Iris pigment epithelial cell (primary cell): ENCODE measurements around the gene GNAZ.

DNA sequence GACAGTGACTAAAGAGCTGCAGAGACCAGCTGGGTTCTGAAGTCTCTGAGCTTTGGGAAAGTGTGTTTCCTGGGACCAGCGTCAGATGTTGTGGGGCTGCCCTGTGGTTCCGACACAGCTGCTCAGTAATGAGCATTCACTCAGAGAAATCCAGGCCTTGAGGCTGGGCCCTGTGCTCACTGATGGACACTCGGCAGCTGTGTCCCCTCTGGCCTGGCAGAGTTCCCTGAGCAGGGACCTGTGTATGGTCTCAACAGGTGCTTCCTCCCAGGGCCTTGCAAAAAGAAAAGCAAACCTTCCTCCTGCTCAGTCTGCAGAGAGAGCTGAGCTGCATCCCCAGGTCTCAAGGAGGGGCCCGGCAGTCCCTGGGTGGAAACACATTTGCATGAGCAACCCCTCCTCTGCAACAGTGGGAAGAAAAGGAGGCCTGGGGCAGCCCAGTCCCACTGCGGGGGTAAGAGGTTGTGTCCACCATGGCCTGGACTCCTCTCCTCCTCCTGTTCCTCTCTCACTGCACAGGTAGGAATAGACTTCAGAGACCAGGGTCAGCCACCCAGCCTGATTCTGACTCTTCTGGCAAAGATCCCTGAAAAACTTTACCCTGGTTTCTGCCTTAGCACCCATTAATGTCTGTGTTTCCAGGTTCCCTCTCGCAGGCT is 131.1 kb downstream of the VPREB1 start:
- RRBS = no CpG with 5 or more reads among the region's 6 CpGs

DNA sequence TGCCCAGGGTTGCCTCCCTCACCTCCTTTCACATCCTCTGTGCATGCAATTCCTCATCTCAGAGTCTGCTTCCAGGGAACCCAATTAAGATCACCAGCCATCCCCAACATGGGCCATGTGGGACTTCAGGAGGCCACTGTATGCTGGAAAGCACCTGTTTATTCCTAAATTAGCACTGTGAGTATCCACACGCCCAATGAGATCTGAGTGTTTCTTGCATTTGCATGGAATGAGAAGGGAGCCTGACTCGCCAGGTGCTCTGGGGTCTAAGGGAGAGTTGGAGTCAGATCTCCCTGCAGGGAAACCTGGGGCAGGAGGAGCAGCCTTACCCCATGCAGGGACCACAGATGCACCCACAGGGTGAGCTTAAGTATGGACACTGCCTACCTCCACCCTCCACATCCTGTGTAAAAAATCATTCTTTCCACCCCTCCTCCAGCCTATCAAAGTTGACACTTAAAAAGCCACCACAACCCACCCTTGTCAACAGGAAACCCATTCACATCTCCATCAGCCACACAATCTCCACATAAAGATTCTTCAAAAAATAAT is 67.1 kb upstream of the IGLL5 start:
- RRBS = no CpG with 5 or more reads among the region's 2 CpGs

DNA sequence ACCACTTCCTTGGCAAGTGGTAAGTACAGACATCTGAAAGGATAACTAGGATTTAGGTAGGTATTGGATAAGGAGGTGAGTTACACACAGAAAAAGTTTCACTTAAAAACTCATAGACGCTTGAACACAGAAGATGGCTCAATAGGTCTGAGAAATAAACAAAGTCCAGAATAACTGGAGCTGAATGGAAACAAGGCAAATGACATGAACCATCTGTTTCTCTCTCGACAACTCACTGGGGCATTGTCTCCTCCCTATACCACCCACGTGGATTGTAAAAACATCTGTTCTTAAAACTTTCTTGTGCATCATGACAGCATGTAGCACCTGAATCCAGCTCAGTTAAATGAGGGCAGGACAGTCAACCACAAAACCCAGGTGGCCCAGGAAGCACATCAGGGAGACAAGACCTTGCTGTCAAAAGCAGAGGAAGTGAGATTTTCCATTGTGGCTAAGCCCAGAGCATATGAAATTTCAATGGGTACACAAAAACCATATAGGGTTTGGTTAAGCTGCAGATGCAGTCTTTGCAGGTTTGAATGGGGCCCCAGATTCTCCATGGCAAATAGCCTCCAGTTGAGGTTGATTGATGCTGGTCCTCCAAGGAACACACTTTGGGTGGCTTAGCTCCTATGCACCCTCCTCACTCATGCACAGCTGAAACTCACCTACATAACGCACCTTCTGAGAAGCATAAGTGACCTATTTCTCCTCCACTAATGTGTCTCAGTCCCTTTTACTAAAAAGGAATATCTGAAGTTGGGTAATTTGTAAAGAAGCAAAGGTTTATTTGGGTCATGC is 21.9 kb upstream of the IGLL5 start:
- RRBS = no CpG with 5 or more reads among the region's 4 CpGs

GRCh38 chr22:22899237-22899879 is 11.7 kb downstream of the IGLL5 start:
- RRBS = no CpG with 5 or more reads among the region's 7 CpGs

DNA sequence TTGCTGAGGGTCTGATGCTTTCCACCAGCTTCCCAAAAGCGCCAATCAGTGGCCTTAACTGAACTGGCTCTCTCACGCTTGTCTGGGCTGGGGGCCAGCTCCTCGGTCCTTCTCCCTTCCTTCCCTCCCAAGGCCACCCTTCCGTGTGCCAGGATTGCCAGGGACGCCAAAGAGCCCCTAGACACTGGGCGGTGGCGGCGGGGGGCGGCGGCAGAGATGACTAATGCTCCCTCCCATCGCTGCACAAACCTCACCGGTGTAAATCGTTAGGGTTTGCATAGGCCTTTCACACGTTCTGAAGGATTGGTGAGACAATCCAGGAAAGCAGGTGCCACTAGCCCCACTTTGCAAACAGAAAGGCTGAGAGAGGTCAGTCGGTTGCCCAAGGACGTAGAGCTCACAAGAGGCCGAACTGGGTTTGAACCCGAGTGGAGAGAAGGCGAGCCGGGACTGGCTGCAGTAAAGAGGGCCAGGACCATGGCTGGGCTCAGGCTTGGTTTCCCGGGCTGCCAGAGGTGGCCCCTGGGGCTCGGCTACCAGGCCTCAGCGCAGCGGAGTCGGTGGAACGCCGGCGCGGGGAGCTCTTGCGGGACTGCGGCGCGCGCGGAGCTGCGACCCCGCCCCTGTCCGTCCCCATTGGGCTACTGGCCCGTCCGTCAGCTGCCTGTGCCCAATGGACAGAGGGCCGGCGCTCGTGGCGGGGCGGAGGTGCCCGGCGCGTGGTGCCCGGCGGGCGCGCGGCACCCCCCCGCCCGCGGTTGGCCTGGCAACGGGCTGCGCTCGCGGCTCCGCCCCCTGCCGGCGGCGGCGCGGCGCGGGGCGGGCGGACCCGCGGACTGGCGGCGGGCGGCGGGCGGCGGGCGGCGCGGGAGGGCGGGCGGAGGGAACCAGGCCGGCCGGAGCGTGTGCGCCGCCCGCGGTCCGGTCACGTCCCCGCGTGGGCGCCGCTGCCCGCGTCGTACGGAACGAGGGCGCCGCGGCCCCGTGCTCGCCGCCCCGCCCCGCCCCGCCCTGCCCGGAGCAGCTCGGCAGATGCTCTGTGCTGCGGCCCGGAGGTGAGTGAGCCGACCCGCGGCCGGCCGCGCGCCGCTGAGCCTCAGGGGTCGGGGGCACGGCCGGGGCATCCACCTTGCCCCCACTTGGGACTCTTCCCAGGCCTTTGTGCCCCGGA is at the start of gene GNAZ:
Gene GNAZ (plus strand): TSS at position 1,004 of the 1,171 bp plus-strand sequence.
- RRBS = 1% methylated on average over 39 of the region's 126 CpGs

GRCh38 chr22:23070687-23071252 is 451 bp downstream of the GNAZ start:
- RRBS = 4% methylated on average over 8 of the region's 47 CpGs

- RRBS = no CpG with 5 or more reads among the region's 22 CpGs
Observed at GRCh38 chr22:23124381-23125139, 17.2 kb downstream of the RSPH14 start.

DNA sequence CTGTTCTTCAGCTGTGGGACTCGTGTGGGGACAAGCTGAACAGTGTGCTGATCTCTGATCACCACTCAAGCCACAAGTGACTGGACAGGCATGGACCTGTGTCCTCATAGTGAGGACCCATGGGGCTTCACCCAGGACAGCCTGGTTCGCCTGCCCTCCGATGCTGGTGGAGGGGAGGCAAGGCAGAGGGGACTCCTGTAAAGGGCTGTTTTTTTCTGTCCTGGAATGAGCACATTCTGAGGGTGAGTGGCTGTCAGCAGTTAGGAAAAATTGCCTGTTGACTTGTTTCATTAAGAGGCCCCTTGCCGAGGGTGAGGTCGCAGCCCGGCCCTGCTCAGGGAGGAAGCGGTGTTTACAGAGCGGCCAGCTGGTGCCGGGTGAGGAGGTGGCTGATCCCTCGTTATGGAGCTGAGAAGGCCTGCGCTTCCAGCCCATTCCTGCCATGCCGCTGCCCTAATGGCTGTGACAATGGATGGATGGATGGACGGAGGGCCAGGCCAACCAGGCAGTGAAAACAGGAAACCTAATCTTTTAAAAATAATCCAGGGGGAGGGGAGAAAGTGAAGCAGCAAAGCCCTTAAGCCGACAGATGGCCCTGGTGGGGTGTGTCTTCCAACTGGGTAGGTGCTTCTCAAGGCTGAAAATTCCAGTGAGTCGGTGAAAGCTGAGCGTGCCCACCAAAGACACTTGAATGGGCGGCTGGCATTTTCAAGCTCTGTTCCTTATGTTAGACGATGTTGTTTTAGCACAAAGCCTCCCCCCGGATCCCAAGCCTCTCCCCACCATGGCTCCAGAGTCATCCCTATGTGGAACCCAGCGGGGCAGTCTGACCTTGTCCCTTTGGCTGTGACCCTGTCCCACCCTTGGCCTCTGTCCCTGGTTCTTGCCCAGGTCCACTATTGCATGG is 38.5 kb downstream of the BCR start:
- RRBS = 4% methylated on average over 4 of the region's 20 CpGs

- RRBS = no CpG with 5 or more reads among the region's 10 CpGs
Observed at GRCh38 chr22:23242729-23243506, 62.6 kb downstream of the BCR start.

DNA sequence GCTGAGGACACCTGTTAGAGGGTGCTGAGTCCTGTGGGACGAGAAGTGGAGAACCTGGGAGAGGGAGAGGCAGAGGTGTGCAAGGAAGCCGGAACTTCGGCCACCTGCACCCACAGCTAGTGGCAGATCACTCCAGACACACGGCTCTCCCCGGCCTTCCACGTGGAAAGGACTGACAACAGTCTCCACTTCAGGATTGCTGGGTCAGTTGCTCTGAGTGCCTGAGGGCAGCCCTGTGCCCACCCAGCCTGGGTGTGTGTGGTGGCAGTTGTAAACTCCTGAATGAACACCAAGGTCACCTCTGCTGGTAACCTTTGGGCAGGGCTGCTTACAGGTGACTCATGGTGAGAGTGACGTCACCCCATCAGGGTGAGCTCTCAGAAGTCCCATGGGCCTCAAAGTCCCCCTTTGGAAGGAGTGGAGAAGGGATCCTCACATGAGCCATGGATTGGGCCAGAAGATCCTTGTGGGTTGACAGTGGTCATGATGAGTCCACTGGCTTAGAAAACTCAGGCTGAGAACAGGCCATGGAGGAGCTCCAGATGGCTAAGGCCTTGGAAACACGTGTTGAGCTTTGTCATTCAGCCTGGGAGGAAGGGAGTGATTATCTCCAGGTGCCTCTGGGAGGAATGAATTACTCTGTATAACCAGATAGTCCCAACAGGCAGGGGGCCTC is 71.2 kb downstream of the BCR start:
- RRBS = 91% methylated on average over 4 of the region's 8 CpGs

DNA sequence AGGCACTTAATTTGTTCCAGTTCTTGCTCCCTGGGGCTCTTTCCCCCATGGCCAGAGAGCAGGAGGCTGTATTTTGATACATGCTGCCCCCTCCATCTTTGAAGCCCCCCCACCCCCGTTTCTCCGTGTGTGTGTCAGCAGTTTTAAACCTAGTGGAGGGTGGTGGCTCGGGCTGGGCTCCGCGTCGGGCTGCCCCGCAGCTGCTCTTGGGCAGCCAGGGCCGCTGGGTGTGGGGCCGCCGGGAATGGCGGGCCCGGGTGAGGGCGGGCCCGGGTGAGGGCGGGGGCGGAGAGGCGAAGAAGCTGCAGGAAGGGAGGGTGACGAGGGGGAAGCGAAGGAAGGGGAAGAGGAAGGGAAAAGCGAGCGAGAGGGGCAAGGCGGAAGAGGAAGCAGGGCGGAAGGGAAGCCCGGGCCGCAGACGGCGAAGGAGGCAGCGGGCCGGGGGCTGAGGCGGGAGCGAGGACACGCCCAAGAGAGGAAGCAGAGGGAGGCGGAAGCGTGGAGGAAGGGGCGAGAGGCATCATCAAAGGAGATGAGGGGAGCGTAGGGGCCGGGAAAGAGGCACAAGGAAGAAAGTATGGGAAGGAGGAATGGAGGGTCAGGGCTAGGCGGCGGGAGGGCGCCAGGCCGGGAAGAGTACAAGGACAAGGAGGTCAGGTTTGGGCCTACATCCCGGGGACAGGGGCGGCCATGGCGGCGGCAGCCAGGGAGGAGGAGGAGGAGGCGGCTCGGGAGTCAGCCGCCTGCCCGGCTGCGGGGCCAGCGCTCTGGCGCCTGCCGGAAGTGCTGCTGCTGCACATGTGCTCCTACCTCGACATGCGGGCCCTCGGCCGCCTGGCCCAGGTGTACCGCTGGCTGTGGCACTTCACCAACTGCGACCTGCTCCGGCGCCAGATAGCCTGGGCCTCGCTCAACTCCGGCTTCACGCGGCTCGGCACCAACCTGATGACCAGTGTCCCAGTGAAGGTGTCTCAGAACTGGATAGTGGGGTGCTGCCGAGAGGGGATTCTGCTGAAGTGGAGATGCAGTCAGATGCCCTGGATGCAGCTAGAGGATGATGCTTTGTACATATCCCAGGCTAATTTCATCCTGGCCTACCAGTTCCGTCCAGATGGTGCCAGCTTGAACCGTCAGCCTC is 82.5 kb downstream of the BCR start:
- RRBS = 70% methylated on average over 4 of the region's 69 CpGs

DNA sequence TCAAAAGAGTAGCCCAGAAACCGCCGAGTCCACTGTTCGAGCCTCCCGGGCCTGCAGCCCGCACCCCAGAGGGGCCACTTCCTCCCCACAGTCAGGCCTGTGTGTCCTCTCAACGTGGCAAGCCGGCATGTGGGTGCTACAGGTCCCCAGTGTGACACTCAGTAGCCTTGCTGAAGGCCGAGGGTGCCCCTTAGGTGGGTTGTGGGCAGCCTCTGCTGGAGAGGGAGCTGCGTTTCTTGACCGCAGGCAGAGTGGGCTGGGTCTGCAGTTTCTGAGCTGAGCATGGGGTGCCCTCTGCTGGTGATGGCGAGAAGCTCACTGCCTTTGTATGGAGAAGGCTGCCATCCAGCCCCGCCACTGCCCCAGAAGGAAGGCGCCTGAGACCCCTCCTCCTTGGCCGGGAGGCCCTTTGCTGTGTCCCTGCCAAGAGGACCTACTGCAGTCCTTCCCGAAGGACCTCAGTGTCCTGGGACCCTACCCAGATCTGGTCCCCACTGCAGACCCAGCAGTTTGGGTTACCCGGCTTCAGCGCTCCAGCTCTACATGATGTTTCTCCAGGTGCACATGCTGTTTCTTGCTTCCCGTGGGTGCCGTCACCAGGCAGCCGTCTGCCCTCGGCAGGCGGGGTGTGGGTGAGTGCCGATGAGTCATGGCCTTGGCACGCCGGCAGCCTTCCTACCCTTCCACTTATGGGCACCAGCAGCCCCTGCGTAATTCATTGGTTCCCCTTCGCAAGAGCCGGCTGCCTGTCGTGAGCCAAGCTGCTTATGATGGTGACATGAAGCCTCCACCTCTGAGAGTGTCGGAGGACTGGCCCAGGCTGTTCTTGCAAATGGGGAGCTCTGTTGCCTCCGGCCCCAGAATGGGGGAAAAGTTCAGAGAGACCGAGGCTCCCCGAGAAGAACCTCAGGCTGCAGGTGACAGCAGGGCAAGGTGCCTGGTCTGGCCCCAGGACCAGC is 101.7 kb downstream of the BCR start:
- RRBS = 55% methylated on average over 9 of the region's 33 CpGs

- RRBS = no CpG with 5 or more reads among the region's 10 CpGs
Observed at GRCh38 chr22:23289055-23289754, 108.9 kb downstream of the BCR start.

- RRBS = no CpG with 5 or more reads among the region's 9 CpGs
Observed at GRCh38 chr22:23431350-23431753, 148.7 kb downstream of the IGLL1 start.

GRCh38 chr22:23514552-23515132 is 65.4 kb downstream of the IGLL1 start:
- RRBS = no CpG with 5 or more reads among the region's 13 CpGs

- RRBS = no CpG with 5 or more reads among the region's 24 CpGs
Observed at GRCh38 chr22:23518306-23519249, 61.5 kb downstream of the IGLL1 start.

DNA sequence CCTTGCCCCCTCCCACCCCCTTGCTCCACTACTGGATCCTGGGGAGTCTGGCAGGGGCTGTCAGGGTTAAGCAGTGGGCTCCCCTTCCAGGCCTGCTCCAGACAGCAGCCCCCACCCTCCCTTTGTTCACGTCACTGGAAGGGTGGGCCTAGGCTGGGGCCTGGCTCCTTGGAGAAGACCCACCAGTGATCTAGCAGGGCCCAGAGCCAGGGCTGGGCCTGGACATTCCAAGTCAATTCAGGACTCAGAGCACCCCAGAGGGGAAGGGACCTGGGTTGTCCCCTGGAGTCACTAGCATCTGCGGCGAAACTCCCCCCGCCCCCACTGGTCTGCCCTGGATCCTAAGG is 45.9 kb downstream of the IGLL1 start:
- RRBS = no CpG with 5 or more reads among the region's 4 CpGs

DNA sequence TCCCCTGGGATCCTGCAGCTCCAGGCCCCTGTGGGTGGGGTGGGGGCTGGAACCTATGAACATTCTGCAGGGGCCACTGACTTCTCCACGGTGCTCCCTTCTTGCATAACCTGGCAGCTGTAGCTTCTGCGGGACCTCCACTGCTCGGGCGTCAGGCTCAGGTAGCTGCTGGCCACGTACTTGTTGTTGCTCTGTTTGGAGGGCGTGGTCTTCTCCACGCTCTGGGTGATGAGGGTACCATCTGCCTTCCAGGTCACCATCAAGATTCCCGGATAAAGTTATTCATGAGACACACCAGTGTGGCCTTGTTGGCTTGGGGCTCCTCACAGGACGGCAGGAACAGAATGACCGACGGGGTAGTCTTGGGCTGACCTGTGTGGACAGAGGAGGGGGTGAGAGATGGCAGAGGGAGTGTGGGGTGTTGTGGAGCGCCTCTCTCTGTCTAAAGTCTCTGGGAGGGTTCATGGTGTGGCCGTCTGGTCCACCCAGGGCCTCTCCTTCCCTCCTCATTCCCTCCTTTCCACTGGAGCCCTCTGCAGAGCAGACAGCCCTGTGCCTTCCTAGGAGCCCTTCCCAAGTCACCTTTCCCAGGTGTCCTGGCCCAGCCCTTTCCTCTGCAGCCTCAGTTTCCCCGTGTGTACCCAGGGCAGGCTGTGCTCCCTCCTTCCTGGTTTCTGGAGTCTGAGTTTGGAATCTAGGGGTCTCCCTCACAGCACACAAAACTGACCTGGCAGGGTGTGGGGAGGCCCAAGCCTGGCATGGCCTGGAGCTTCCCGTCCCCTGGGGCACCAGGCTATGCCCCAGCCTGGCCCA is 6.7 kb upstream of the DRICH1 start:
- RRBS = no CpG with 5 or more reads among the region's 15 CpGs

DNA sequence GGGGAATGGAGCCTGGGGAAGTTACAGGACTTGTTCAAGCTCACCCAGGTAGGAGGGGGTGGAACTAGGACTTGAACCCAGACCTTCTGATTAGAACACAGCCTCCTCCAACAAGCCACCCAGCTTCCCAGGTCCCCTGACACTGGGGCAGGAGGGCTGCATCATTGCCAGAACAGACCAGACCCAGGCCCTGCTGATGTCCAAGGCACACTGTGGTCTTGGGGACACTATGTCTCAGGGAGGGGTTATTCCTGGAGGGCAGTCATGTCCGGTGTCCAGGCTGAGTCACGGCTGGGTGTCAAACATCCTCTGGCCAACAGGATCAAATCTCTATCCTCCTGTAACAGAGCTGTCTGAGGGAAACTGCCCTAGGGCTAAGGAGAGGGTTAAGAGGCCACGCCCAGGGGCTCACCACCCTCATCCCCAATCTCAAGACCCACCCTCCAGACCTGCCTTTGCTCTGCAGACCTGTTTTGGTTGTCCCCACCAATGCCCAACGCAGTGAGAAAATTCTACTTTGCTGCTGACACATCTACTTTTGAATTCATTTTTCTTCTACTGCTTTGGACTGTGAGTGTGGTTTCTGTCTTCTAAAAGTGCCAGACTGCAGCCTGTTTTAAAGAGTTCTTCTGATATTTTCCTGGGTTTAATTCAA is 8.0 kb downstream of the ZNF70 start:
- RRBS = no CpG with 5 or more reads among the region's 4 CpGs

DNA sequence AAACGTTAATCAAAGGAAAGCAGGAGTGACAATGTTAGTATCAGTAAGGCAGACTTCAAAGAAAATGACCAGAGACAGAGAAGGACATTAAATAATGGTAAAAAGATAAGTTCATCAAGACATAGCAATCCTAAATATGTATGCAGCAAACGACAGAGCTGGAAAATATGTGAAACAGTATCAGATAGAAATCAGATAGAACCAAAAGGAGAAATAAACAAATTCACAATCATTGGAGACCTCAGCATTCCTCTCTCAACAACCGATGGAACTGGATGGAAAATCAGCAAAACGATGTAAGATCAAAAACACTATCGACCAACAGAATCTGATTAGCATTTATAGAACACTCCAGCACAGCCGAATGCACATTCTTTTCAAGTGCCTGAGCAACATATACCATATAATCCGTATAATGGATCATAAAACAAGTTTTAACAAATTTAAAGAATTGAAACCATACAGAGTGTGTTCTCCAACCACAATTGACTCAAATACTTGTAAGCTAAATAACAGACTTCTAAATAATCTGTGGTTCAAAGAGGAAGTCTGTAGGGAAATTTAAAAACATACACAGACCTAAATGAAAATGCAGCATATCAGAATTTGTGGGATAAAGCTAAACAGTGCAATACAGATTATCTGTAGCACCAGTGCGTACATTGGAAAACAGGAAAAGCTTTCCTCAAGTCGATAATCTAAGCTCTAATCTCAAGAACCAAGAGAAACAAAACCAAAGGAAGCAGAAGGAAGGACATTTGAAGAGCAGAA is 24.5 kb downstream of the SMARCB1 start:
- RRBS = no CpG with 5 or more reads among the region's 9 CpGs